Penis (tissue), 1 donor: ENCODE results near the gene TMEM109.

- PRO-cap, result bidirectional peak, plus-strand start at chr11:60913953, minus-strand start at chr11:60913950; bidirectional peak, plus-strand start at chr11:60914126, minus-strand start at chr11:60914130
Measured at GRCh38 chr11:60913713-60914609, at the start of gene TMEM109. Gene TMEM109, plus strand, starts transcription at chr11:60914158.

GRCh38 chr11:60972608-60973036, 1.1 kb downstream of the CD6 start:
- PRO-cap, result no peak

- PRO-cap, result no peak
Measured at GRCh38 chr11:61028327-61028778, 56.9 kb downstream of the CD6 start.

- PRO-cap, result no peak
Measured at GRCh38 chr11:61092186-61092820, 10.0 kb upstream of the CD5 start.

GRCh38 chr11:61110640-61111076, 8.4 kb downstream of the CD5 start:
- PRO-cap, result no peak

DNA sequence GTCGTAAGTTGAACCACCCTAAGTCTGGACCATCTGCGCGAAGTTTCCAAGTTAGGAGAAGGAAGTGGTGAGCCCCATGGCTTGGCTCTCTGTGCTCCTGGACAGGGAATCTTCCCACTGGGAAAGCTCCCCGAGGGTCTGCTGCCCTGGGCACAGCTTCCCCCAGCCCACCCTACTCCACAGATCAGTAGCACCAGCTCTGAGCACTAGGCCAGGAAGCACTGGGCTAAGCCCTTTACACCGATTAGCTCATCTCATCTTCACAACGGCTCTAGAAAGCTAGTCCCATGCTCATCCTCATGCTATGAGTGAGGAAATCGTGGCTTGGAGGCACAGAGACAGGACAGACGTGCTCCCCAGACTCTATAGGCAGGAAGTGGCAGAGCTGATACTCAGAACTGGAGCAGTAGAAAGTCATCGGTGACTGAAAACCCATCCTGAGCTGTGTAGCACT, 9.4 kb downstream of the CD5 start:
- PRO-cap, result no peak

GRCh38 chr11:61119140-61119421, 16.8 kb downstream of the CD5 start:
- PRO-cap, result no peak

DNA sequence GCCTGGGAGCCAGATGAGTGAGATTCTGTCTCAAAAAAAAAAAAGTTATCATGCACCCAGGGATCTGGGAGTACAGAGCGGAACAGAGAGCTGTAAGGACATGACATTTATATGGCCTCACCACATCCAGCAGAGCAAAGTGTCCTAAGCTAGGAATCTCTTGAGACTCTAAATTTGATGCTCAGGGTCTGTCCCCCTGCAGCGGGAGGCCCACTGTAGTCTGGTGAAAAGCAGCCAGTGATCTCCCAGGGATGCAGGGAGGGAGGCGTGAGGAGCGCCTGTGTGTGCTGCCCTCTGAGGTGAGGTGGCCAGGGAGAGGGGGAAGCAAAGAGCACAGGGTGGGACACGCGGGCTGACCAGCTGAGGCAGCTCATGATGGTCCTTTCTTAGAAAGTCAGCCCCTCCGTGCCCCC, 26.4 kb downstream of the CD5 start:
- PRO-cap, result no peak

DNA sequence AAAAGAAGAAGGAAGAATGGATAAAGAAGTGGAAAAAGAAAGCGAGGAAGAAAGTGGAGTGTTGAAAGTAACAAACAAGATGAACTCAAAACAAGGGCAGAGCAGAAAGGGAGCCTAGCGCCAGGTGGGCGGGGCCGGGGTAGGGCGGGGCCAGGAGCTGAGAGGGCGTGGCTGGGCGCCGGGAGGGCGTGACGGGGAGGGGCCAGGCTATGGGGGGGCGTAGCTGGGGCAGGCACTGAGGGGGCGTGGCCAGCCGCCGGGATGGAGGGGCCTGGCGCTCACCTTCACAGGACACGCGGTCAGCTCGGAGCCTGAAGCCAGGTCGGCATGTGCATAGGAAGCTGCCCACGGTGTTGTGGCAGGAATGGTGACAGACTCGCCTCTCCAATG, 13.6 kb downstream of the VWCE start:
- PRO-cap, result no peak

- PRO-cap, result no peak
Measured at GRCh38 chr11:61359275-61359985, 2.3 kb downstream of the CYB561A3 start.

GRCh38 chr11:61515432-61516066, 7.0 kb downstream of the LRRC10B start:
- PRO-cap, result no peak

DNA sequence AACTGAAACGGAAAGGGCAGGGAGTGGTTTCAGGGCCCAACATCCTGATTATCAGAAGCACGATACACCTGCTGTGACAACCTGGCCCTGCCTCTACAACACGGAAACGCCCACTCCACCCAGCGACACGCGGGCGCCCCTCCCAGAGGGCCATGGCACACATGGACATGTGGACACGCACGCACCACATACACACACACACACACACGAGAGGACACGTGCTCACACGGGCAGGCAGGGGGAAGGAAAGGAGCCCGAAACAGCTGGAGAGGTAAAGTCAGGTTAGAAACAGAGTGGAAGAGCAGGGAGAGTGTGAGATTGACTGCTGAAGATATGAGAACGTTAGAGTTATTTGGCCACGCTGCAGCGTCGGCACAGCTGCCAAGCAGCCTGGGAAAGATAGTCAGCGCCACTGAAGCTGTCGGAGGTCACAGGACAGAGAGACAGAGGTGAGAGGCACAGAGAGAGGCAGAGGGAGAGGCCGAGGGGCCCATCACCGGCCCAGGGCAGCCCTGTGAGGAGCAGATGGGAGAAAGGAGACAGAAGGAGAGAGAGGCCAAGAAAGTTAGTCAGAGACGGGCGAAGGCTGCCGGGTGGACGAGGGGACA, 26.2 kb downstream of the LRRC10B start:
- PRO-cap, result no peak

GRCh38 chr11:61699783-61700735, 19.9 kb downstream of the DAGLA start:
- PRO-cap, result no peak

GRCh38 chr11:61749547-61750531, 2.6 kb upstream of the MYRF start:
- PRO-cap, result no peak

GRCh38 chr11:61768628-61769740, 16.5 kb downstream of the MYRF start:
- PRO-cap, result no peak

DNA sequence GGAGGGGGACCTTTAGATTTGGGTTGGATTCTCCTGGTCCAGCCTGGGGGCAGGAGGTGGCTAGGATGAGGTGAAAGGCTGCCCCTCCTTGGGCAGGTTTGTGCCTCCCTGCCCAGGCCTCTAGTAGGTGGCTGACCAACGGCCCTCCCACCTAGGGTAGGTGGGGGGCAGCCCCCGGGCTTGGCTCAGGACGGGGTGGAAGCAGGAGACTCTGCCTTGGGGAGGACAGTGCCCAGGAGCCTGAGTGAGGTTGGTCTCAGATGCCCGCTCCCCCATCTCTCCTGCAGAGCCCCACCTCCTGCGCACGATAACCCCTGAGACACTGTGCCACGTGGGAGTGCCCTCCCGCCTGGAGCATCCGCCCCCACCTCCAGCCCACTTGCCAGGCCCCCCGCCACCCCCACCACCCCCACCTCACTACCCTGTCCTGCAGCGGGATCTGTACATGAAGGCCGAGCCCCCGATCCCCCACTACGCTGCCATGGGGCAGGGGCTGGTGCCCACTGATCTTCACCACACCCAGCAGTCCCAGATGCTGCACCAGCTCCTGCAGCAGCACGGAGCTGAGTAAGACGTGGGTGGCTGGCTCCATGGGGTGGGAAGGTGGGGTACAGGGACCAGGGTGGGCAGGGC, 17.6 kb downstream of the MYRF start:
- PRO-cap, result no peak

- PRO-cap, result no peak
Measured at GRCh38 chr11:61786353-61787150, 5.8 kb downstream of the TMEM258 start.

DNA sequence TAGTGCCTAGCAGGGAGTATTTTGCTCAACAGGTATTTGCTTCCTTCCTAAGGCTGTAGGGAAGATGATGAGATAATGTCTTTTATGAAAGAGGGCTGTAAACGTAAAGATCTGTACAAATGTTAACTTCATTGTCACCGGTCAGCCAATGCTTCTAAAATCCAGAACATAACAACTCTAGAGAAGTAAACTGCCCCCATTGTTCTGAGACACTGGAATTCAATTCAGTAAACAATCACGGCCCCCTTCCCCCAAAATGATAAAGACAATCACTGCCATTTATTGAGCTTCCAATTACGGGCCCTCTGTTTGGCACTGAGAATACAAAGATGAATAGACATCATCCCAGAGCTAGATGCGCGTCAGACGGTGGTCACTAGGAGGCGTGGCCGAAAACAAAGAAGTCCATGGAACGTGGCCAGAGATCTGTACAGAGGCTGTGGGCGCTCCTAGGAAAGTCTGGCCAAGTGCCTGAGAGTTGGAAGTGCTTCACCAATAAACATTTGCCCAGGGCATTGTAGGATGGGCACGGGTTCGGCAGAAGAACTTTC, 593 bp downstream of the TMEM258 start:
- PRO-cap, result bidirectional peak, plus-strand start at position 431 of the sequence, minus-strand start at position 149 of the sequence

DNA sequence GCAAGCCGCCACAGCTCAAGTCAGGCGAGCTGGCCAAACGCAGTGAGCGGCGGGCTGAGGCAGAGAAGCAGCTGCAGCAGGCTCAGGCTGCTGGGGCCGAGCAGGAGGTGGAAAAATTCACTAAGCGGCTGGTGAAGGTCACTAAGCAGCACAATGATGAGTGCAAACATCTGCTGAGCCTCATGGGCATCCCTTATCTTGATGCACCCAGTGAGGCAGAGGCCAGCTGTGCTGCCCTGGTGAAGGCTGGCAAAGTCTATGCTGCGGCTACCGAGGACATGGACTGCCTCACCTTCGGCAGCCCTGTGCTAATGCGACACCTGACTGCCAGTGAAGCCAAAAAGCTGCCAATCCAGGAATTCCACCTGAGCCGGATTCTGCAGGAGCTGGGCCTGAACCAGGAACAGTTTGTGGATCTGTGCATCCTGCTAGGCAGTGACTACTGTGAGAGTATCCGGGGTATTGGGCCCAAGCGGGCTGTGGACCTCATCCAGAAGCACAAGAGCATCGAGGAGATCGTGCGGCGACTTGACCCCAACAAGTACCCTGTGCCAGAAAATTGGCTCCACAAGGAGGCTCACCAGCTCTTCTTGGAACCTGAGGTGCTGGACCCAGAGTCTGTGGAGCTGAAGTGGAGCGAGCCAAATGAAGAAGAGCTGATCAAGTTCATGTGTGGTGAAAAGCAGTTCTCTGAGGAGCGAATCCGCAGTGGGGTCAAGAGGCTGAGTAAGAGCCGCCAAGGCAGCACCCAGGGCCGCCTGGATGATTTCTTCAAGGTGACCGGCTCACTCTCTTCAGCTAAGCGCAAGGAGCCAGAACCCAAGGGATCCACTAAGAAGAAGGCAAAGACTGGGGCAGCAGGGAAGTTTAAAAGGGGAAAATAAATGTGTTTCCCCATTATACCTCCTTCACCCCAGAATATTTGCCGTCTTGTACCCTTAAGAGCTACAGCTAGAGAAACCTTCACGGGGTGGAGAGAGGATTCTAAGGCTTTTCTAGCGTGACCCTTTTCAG, 3.2 kb downstream of the FEN1 start:
- PRO-cap, result no peak

DNA sequence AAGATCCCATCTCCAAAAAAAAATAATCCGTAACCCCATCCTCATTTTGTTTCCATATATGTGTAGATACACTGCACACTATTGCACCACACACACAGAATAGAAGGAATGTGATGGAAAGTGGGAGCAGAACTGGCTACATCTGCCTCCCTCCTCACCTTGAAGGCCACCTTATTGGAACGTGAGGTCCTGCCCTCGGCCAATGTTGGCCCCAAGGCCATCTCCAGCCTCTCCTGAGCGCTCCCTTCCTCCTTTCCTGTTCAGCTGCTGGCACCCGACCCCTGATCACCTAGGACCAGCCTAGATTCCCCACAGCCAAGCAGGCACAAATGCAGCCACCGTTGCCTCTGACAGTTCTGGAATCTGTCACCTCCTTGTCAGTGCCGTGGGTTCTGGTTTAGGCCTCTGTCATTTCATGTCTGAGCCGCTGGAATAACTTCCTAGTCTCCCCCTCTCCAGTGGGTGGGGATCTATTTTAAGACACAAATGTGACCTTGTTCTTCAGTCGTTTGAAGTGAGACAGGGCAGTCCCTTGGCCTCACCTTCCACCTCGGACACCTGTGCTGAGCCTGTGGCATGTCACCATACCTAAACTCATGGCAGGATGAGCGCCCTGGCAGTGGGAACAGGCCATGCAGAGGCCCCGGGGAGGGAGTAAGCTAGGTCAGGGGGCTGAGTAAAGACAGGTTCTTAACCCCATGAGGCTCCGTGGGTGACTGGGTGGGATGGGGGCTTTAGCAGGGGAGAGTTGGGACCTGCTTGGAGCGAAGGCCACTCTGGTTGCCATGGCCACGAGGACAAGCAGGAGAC, 29.7 kb downstream of the FADS3 start:
- PRO-cap, result no peak